ENCODE results near the genes OR14A16, OR2L5, OR2L3, OR14C36, LYPD8 and SH3BP5L.

- RRBS: no CpG with 5 or more reads among the region's 7 CpGs
Measured at GRCh38 chr1:247299319-247299882, 32.3 kb downstream of the ZNF496 start.

DNA sequence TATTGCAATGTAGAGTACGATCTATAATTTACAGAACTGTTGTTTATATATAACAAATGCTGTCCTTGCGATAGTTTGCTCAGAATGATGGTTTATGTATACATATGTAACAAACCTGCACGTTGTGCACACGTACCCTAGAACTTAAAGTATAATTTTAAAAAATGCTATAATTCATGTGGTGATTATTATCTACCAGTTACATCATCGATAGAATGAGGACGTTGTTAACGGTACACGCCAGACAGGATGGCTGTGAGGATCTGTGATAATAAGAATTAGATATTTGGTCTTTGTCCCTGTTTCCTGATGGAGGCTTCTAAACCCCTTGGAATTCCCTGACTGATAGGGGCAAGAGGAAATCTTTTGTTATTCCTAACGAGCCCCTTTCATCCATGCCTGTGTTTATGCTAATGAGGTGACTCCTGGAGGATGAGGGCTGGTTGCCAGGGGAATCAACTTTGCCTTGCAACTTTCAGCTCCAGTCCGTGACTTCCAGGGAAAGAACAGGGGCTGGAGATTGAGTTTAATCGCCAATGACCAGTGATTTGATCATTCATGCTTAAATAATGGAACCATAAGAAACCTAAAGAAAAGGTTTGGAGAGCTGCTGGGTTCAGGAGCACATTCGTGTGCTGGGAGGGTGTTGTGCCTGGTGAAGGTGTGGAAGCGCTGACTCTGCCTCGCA, 39.4 kb upstream of the NLRP3 start:
- RRBS: no CpG with 5 or more reads among the region's 14 CpGs

- RRBS: no CpG with 5 or more reads among the region's 5 CpGs
Measured at GRCh38 chr1:247824039-247824602, at the start of gene OR14A16. Gene OR14A16, minus strand, starts transcription at chr1:247824119.

DNA sequence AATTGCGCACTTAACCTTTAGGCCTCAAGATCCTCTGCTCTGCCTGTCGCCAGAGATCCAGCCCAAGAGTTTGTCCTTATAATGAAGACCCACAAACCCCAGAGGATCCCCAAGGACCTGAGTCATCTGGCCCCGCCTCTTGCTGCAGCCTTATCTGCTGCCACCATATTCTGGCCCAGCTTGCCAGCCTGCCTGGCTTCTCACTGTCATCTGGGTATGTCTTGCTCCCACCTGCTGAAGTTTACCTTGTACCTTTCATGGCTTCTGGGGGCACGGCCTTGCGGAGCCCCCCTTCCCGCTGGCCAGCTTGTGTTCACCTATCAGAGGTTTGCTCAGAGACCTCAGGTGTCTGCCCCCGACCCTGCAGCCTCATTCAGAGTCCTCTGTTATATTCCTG, 1.7 kb upstream of the TRIM58 start:
- RRBS: no CpG with 5 or more reads among the region's 7 CpGs

- RRBS: no CpG with 5 or more reads among the region's 5 CpGs
Measured at GRCh38 chr1:248013408-248013839, at the start of gene OR2L5. Gene OR2L5, plus strand, starts transcription at chr1:248013660.

DNA sequence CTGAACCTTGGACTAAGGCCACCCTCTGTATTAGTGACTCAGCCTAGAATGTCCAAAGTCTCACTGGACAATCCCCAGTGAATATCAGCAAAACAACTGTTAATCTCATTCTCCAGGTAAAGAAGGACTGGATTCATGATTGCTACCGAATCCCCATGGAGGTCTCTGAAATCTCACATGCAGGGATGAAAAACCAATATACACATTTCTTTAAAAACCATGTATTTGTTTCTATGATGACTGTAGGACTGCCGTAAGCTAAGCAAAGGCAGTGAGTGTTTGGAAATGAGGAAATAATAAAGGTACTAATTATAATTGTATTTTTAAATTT, at the start of gene OR2L3:
Gene OR2L3 (plus strand): TSS at position 258 of the 331 bp plus-strand sequence.
- RRBS: no CpG with 5 or more reads among the region's 2 CpGs

GRCh38 chr1:248348563-248348896, at the start of gene OR14C36:
Gene OR14C36, plus strand, starts transcription at chr1:248348775.
- RRBS: no CpG with 5 or more reads among the region's 4 CpGs

- RRBS: 46% methylated on average over 7 of the region's 30 CpGs
Measured at GRCh38 chr1:248691418-248691978, 36.2 kb upstream of the OR2T27 start.

DNA sequence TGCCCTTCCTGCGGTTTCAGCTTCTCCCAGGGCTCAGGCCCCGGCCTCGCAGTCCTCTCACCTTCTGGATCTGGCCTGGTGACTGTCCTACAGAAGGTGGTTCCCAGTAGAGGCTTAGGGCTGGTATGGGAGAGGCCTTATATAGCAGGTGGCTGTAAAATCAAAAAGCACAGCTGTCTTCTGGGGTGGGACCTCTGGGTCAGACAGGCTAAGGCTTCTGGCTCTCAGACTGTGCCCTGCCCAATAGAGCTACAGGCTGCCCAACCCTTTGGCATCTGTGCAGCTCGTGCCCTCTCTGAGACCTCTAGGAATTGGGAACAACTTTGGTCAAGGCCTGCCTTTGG, at the start of gene LYPD8:
Gene LYPD8 (minus strand): TSS at position 116 of the 344 bp plus-strand sequence.
- RRBS: no CpG with 5 or more reads among the region's 4 CpGs

- RRBS: under 1% methylated on average over 8 of the region's 65 CpGs
Measured at GRCh38 chr1:248825804-248827017, at the start of gene SH3BP5L. Gene SH3BP5L, minus strand, starts transcription at chr1:248825915.

GRCh38 chr1:248862643-248864019, 4.2 kb upstream of the ZNF692 start:
- RRBS: no CpG with 5 or more reads among the region's 51 CpGs

DNA sequence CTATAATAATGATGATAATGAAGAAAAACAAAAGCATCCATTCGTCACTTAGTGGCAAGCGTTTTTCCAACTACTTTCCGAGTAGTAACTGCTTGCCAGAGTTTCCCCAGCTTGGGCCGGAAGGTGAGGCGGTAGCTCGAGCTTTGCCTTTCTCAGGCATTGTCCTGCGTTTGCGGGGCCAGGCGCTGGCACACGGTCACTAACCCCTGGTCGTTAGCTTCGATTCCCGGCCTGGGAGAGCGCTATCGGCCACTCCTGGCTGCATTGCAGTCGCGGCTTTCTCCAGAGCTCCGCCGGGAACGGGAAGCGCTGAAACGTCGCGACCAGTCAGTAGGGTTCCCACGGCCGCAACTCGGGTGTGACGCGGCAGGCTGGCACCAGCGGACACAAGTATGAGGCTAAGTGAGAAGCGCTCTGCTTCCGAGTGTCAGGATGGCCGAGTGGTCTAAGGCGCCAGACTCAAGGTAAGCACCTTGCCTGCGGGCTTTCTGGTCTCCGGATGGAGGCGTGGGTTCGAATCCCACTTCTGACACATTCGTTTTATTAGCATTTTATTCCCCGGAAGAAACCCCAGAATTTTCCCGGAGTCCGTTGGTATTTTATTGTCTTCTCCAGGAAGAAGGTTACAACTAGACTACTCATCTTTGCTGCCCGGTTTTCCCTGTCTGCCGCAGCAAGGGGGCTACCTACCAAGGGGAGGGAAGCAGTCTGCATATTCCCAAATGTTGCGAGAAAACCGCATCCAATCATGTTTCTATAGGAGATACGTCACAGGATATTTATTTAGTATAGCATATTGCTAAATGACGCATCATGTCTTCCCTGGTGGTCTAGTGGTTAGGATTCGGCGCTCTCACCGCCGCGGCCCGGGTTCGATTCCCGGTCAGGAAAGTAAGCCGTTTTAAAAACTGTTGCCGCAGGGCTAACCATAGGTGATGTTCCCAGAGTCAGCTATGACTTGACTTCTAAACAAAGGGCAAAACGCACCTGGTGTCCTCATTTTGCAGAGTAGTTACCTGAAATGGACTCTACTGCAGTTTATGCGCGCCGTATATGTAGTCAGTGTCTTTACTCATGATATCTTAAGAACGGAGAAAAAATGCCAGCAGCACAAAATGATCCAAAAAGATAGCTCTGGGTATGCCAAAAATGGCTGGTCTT, 14.9 kb upstream of the ZNF692 start:
- RRBS: under 1% methylated on average over 16 of the region's 63 CpGs

- RRBS: 94% methylated on average over 3 of the region's 9 CpGs
Measured at GRCh38 chr1:248917231-248917785, 11.3 kb downstream of the PGBD2 start.